ENCODE measurements around the genes H2AC18 and H4C15.

GRCh38 chr1:145797056-145797969 lies 26.6 kb downstream of the RNF115 start:
- RRBS, 2 experiments, result no CpG with 5 or more reads among the region's 5 CpGs

GRCh38 chr1:145822551-145822750 lies 1.4 kb downstream of the RNF115 start:
- RRBS, 2 experiments, result no CpG with 5 or more reads among the region's 1 CpG

DNA sequence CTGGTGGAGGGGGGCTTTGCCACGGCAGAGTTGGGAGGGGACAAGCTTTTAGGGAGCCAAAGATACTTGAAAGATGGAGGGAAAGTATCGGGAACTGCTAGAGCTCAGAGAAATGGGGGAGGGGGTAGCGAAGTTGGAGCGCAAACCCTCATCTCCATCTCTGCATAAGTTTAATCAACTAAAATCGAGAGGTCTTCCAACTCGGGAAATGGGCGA lies 323 bp upstream of the PIAS3 start:
- RRBS, 2 experiments, result no CpG with 5 or more reads among the region's 7 CpGs

- RRBS, 2 experiments, result 85 to 96% methylated on average over 8 to 12 of the region's 53 CpGs
Observed at GRCh38 chr1:145871865-145873278, 13.3 kb downstream of the ANKRD35 start.

GRCh38 chr1:146009956-146010749 lies 11.4 kb downstream of the HJV start:
- RRBS, 2 experiments, result no CpG with 5 or more reads among the region's 9 CpGs

GRCh38 chr1:146052331-146052814 lies 30.8 kb upstream of the HJV start:
- RRBS, 2 experiments, result no CpG with 5 or more reads among the region's 26 CpGs

GRCh38 chr1:146376208-146376724 lies 31.7 kb upstream of the PPIAL4H start:
- RRBS, 2 experiments, result no CpG with 5 or more reads among the region's 30 CpGs

DNA sequence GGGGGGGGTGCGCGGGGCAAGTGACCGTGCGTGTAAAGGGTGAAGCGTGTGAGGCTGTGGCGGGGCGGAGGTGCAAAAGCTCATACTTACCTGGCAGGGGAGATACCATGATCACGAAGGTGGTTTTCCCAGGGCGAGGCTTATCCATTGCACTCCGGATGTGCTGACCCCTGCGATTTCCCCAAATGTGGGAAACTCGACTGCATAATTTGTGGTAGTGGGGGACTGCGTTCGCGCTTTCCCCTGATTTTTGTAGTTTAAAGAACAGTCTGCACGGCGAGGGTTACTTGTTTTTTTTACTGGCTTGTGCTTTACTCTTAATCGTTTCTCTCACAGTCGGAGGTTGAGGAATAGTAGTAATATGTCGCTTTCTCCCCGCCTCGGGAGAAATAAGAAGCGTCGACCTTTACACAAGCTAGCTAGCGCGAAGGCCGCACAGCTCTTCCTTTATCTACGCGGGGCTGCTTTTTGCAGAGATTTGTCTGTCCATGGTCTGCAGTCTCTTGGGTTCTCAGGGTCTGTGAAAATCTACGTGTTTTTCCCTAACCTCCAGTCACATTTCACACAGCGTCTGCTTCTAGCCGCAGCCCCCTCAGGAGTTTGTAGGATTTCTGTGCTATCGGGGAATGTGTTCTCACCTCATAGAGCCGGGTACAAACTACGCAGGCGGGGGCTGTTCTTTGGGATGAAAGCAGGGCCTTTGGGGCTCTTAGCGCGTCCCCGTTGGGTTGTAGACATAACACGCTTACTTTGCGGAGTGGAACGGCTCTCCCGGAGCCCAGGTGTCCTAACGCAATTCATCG lies 32.4 kb upstream of the PPIAL4H start:
- RRBS, 2 experiments, result no CpG with 5 or more reads among the region's 45 CpGs

- RRBS, 2 experiments, result no CpG with 5 or more reads among the region's 1 CpG
Observed at GRCh38 chr1:147110027-147110401, 62.3 kb downstream of the PRKAB2 start.

- RRBS, 2 experiments, result no CpG with 5 or more reads among the region's 5 CpGs
Observed at GRCh38 chr1:147542582-147542995, 1.3 kb downstream of the BCL9 start.

- RRBS, 2 experiments, result 45% methylated on average over 1 of the region's 10 CpGs; no CpG with 5 or more reads in 1 of the 2 experiments
Observed at GRCh38 chr1:147544747-147545555, 3.6 kb downstream of the BCL9 start.

DNA sequence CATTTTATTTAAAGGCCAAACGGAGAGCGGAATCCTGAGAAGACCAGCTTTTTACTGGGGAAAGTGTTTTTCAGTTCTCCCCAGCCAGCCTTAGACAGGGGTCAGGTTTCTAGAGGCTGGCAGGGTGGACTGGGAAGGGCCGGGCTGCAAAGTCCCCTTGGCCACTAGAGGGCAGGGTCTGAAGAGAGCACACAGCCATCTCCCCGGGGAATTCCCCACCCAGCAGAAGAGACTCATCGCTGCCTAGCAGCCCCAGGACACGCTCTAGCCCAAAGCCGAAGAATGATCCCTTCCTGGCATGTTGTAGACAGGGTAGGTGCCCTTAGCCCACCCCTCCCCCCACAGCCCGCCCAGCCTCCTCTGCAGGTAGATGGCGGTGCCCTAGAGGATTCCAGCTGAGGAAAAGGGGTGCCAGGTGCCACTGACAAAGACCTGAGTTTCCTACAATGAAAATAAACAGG lies 29.5 kb downstream of the ACP6 start:
- RRBS, 2 experiments, result 5 to 22% methylated on average over 2 of the region's 9 CpGs

GRCh38 chr1:148372461-148373137 lies 110.5 kb downstream of the PPIAL4G start:
- RRBS, 2 experiments, result no CpG with 5 or more reads among the region's 4 CpGs

GRCh38 chr1:149842422-149843179 lies at the start of gene H2AC18:
Gene H2AC18 (minus strand): TSS chr1:149842750.
- RRBS, 2 experiments, result no CpG with 5 or more reads among the region's 73 CpGs

GRCh38 chr1:149847051-149847583 lies 3.7 kb upstream of the H2AC19 start:
- RRBS, 2 experiments, result no CpG with 5 or more reads among the region's 3 CpGs

DNA sequence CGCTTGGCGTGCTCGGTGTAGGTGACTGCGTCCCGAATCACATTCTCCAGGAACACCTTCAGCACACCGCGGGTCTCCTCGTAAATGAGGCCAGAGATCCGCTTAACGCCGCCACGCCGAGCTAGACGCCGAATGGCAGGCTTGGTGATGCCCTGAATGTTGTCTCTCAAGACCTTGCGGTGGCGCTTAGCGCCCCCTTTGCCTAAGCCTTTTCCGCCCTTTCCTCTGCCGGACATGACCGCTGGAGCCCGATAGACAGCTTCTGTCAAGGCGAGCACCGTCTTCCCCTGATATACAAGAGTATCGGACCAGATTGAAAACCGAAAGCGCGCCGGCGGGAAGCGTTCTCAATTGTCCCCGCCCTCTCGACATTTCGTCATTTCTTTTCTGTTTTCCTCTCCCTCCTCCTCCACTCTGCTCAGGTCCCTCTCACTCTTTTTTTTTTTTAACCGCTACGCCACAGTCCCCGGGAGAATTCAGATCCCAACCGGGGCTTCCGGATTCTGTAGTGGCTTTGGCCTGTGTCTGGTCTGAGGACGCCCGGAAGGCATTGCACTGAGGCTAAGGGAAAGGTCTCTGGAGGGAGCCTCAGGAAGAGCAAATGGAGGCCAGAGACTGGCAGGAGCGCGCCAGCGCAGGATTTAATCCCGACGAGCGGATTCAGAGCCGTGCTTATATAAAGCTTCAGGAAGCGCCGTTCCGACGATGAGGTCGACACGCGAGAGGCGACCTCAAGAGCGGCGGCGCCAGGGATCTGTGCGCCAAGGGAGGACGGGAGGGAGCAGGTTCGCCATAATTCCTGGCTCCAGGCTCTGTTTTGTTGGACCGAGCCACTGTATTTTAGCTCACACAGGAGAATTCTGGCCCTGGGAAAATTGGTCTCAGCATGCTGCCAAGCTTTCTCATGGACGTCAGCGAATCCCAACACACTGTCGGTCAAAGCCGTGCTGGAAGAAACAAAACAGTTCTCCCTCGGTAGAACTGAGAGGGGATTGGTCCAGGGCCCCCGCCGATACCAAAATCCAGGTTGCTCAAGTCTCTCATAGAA lies at the start of gene H4C15:
TSS of gene H4C15 (minus strand) at position 264 of the 1,048 bp plus-strand sequence.
- RRBS, 2 experiments, result no CpG with 5 or more reads among the region's 70 CpGs

- RRBS, 2 experiments, result no CpG with 5 or more reads among the region's 22 CpGs
Observed at GRCh38 chr1:149888096-149888688, 427 bp upstream of the H2AC21 start.

- RRBS, 2 experiments, result no CpG with 5 or more reads among the region's 4 CpGs
Observed at GRCh38 chr1:149925515-149926242, 1.9 kb downstream of the SF3B4 start.

- RRBS, 2 experiments, result no CpG with 5 or more reads among the region's 6 CpGs
Observed at GRCh38 chr1:149995569-149996422, 14.7 kb downstream of the OTUD7B start.